GM12878 (cell line): ENCODE measurements around the genes DAP3, SSR2, SEMA4A and PAQR6.

DNA sequence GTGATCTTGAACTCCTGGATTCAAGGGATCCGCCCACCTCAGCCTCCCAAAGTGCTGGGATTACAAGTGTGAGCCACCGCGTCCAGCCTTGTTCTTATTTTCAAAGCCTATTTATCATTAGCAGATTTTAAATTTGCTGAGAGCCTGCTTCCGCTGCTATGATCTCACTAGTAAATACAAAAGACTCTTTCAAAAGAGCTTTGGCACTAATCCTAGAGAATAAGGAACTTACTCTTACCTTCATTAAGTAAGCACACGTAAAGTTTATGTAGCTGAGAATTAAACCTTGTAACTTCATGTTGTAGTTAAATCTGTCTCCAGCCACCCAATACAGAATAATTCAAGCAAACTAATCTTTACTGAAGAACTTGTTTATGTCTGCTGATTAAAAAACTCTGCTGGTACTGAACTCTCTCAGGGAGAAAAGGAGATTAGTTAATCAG is 72.2 kb downstream of the RUSC1 start:
- RAMPAGE, long total RNA: no peak
- RRBS, 2 experiments: no CpG with 5 or more reads among the region's 5 CpGs
CAGE:
- cytosol, long polyA minus RNA: no peak
- cytosol, long polyA plus RNA: no peak
- long polyA plus RNA: no peak
- nucleolus, long total RNA: no peak
- nucleus, long polyA plus RNA: no peak
- nucleus, long total RNA: no peak

DNA sequence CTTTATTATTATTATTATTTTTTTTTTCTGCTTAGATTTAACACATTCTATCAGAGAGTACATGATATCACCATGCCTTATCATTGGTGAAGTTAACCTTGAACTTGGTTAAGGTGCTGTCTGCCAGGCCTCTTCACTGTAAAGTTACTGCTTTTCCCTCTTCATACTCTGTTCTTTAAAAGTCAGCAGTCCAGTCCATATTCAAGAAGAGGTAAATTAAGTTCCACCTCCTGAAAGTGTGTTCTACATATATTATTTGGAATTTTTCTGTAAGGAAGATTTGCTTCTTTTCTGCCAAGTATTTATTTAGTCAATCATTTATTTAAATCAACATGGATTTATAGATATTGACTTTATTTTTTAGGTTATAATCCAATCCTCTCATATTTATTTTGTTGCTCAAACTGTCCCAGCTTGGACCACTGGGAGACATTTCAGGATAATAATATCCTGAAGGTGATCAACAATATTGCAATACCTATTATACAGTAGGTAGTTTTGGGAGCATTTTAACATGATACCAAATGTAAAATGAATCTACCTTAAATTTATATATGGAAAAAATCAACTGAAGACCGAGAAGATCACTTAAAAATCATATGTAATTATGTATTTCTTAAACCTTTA is 94.3 kb downstream of the ASH1L start:
- RAMPAGE, long total RNA: no peak
- RRBS, 2 experiments: no CpG with 5 or more reads among the region's 1 CpG
CAGE:
- cytosol, long polyA minus RNA: no peak
- cytosol, long polyA plus RNA: no peak
- long polyA plus RNA: no peak
- nucleolus, long total RNA: no peak
- nucleus, long polyA plus RNA: no peak
- nucleus, long total RNA: no peak

DNA sequence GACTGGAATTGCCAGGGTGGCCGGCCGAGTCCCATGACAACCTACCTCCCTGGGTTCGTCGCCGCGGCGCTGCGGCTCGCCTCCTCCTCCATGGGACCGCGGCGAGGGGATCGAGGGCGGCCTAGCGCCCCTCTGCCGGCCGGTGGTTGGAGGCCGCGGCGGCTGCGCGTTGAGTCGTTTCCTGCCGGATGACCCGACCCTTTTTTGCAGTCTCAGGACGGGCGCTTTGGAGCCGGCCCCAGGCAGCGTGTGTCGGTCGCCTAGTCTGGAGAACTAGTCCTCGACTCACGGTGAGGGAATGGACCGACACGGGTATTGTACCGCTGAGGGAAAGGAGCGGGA is at the start of gene DAP3:
Gene DAP3 (plus strand): TSS at position 207 of the 342 bp plus-strand sequence.
- RAMPAGE, long total RNA: start-site peak on the minus strand centred at position 105 of the sequence, 37 bp wide, 204 and 165 reads in 2 replicates; start-site peak on the plus strand centred at position 215 of the sequence, 44 bp wide, 238 and 1,311 reads in 2 replicates
- RRBS, 2 experiments: 0 to 2% methylated on average over 1 to 8 of the region's 37 CpGs
CAGE:
- cytosol, long polyA minus RNA: start-site peak on the plus strand centred at position 200 of the sequence, 10 bp wide, 63 reads
- cytosol, long polyA plus RNA: start-site peak on the plus strand centred at position 214 of the sequence, 43 bp wide, 867 and 1,011 reads in 2 replicates
- long polyA plus RNA: start-site peak on the plus strand centred at position 207 of the sequence, 46 bp wide, 834 and 1,387 reads in 2 replicates
- nucleolus, long total RNA: no peak
- nucleus, long polyA plus RNA: start-site peak on the plus strand centred at position 198 of the sequence, 63 bp wide, 581 and 1,124 reads in 2 replicates
- nucleus, long total RNA: no peak

DNA sequence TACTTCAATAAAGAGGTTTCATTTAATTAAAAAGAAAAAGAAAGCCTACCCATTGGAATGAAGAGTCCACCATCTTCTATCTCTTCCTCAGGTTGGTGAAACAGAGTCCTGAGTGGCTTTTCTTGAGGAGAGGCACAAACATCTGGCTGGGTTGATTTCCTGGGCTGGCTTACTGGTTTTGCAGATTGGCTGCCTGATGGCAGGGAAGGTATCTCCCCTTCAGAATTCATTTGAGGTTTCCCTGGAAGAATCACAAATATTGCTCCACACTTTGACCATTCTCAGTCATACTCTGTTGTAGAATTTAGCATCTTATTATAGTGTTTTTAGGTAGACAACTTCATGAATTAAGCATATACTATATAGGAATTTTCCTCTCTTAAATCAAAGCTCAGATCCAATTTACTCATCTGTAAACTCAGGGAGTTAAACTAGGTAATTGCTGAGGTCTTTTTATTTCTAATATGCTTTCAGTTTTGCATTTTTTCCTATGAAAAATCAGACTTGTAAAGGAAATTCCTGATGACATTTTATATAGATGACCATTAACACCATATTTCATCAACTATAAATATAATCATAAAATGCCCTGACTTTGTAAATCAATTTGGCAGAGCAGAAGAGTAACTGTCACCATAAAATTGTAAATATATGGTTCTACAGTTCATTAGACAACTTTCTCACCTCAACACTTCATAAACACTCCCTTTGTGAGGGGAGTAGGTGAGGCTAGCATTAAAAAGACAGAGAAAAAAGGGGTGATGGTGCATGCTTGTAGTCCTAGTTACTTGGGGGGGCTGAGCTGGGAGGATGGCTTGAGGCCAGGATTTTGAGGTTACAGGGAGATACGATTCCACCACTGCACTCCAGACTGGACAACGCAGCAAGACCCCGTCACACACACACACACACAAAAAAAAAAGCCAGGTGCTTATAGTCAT is 30.0 kb downstream of the GON4L start:
- RAMPAGE, long total RNA: no peak
- RRBS, 2 experiments: no CpG with 5 or more reads among the region's 3 CpGs
CAGE:
- cytosol, long polyA minus RNA: no peak
- cytosol, long polyA plus RNA: no peak
- long polyA plus RNA: no peak
- nucleolus, long total RNA: no peak
- nucleus, long polyA plus RNA: no peak
- nucleus, long total RNA: no peak

DNA sequence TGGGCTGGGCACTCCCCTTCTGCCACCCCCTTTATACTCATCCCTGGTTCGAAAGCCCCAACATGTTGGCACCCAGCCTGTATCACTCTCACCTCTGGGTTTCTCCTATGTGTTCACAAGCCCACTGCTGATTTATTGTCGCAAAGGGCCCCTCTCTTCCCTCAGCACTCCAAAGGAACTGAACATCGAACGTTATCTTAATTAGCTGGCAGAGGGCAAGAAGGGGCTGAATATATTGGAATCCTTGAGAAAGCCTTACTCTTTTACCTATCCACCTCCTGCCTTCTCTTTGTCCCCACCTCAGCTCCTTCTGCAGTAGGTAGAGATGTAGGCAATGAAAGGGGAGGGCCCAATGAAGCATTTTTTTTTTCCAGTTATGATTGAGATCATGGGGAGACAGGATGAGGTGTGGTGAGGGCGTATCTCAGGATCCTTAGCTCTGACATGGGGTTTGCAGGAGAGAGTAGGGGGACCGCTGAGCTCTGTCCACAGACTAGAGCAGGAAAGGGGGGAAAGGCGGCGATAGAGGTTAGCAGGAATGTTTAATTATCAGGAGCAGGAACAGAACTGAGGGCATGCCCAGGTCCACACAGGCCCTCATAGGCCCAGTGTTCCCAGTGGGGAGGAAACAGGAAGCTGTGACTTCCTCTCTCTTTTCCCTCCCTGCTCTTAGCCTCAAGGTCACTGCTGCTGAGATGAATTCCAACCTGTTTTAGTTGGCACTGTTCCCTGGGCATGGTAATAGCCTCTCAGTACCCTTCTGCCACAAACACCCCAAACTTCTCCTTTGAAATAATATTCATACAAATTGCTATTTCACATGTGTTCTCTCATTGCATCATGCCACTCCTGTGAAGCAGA is 993 bp upstream of the RXFP4 start:
- RAMPAGE, long total RNA: no peak
- RRBS, 2 experiments: no CpG with 5 or more reads among the region's 8 CpGs
CAGE:
- cytosol, long polyA minus RNA: no peak
- cytosol, long polyA plus RNA: no peak
- long polyA plus RNA: no peak
- nucleolus, long total RNA: no peak
- nucleus, long polyA plus RNA: no peak
- nucleus, long total RNA: no peak

DNA sequence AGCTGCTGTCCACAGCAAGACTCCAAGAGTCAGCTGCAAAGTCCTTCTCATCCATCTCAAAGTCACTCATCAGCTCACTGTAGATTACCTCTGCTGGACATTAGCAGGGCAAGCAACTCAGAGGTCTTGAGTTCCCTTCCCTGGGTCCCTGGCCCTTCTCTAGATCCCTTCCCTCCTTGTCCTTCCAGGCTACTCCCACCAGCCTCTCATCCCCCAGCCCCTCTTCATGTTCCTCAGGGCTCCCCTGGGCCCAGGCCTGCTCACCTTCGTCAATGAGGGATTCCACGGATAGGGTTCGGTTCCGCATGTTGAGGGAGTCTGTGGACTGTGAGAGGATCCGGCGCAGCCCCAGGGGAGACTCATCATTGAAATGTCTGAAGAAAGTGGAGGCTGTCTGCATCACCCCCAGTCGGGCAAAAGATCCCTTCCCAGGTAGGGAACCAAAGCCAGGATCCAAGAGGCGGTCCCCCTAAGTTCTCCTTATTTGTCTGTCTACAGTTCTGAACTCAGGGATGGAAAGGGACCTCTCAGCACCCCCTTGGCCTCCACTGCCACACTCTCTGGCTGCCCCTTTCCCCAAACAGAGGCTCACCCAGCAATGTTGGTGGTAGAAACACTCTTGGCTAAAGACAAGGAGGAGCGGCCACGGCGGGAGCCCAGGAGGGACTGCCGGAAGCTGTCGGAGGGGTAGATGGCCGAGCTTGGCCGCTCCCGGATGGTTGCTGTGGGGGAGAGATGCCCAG is 13.1 kb downstream of the ARHGEF2 start:
- RAMPAGE, long total RNA: no peak
- RRBS, 2 experiments: 96 to 97% methylated on average over 5 of the region's 16 CpGs
CAGE:
- cytosol, long polyA minus RNA: no peak
- cytosol, long polyA plus RNA: no peak
- long polyA plus RNA: no peak
- nucleolus, long total RNA: no peak
- nucleus, long polyA plus RNA: no peak
- nucleus, long total RNA: no peak

GRCh38 chr1:155970120-155971435 is 7.8 kb downstream of the ARHGEF2 start:
- RAMPAGE, long total RNA: no peak
- RRBS, 2 experiments: no CpG with 5 or more reads among the region's 20 CpGs
CAGE:
- cytosol, long polyA minus RNA: no peak
- cytosol, long polyA plus RNA: no peak
- long polyA plus RNA: no peak
- nucleolus, long total RNA: no peak
- nucleus, long polyA plus RNA: no peak
- nucleus, long total RNA: no peak

DNA sequence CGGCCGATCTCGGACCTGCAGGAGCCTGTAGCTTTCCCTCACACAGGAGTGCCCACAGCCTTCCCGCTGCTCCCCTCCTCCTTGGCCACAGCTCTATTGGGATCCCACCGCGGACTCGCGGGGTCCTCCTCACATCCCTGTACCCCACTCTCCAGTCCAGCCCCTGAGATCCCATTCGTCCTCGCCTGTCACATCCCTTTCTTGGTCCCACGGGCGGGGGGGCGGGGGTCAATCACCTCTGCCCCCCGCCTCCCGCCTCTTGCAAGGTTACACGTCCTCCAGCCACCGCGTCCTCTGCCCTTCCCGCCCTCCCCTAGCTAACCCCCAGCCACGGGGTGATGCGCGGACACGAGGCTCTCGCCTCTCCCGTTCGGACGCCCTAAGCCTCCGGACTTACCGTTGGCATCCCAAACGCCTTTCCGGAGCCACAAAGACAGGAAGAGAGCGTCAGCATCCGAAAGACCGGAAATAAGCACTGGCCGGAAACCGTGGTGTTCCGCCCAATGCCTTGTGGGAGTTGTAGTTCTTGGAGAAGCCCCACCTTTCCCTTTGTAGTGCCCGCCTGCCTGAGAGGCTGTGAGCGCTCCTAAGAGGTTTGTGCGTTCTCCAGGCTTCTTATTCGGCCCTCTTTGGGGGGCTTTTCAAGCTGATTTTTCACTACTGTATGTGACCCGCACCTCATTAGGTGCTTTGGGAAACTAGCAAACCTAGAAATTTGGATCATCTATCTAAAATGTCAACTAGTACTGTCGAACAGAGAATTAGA is at the start of gene SSR2:
Gene SSR2 (minus strand): TSS at position 461 of the 766 bp plus-strand sequence.
- RAMPAGE, long total RNA: start-site peak on the minus strand centred at position 429 of the sequence, 35 bp wide, 2,863 and 598 reads in 2 replicates
- RRBS, 2 experiments: no CpG with 5 or more reads among the region's 43 CpGs
CAGE:
- cytosol, long polyA minus RNA: start-site peak on the minus strand centred at position 431 of the sequence, 62 bp wide, 1,589 reads
- cytosol, long polyA plus RNA: start-site peak on the minus strand centred at position 433 of the sequence, 51 bp wide, 5,452 and 6,700 reads in 2 replicates
- long polyA plus RNA: start-site peak on the minus strand centred at position 435 of the sequence, 53 bp wide, 5,461 and 7,164 reads in 2 replicates
- nucleolus, long total RNA: start-site peak on the minus strand centred at position 426 of the sequence, 36 bp wide, 5,408 reads
- nucleus, long polyA plus RNA: start-site peak on the minus strand centred at position 427 of the sequence, 39 bp wide, 2,107 and 2,505 reads in 2 replicates
- nucleus, long total RNA: no peak

DNA sequence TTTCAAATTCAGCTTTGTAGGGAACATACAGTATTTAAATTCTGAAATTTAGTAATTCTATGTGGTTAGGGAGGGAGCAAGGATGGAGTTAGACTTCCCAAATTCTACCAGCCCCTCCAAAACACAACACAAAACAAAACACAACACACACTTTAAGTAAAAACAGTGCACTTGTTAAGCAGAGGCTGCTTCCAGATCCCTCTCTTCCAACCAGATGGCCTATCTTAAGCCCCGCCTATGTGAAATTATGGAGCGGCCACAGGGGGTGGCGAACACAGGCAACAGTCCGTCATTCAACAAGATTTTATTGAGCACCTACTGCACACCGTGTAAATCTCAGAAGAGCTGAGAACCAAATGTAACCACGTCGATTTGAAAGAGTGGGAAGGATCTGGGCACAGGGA is 838 bp downstream of the UBQLN4 start:
- RAMPAGE, long total RNA: no peak
- RRBS, 2 experiments: no CpG with 5 or more reads among the region's 7 CpGs
CAGE:
- cytosol, long polyA minus RNA: no peak
- cytosol, long polyA plus RNA: no peak
- long polyA plus RNA: no peak
- nucleolus, long total RNA: no peak
- nucleus, long polyA plus RNA: no peak
- nucleus, long total RNA: no peak

DNA sequence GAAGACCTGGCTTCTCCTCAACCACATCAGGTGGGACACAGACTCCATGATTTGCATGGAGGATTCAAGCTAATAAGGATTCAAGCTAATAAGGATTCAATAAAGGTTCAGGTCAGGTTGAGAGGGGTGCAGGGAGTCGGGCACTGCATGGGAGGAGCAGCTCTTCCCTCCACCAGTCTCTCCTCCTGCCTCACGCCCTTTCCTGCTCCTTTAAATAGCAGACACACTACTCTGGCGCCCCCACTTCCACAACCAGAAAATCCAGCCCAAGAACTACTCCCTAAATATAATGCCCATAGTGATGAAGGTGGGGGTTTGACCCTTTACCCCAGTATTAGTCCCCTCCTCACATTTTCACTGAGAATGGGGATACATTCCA is 7.1 kb downstream of the MEX3A start:
- RAMPAGE, long total RNA: no peak
- RRBS, 2 experiments: no CpG with 5 or more reads among the region's 3 CpGs
CAGE:
- cytosol, long polyA minus RNA: no peak
- cytosol, long polyA plus RNA: no peak
- long polyA plus RNA: no peak
- nucleolus, long total RNA: no peak
- nucleus, long polyA plus RNA: no peak
- nucleus, long total RNA: no peak

- RAMPAGE, long total RNA: no peak
- RRBS, 2 experiments: no CpG with 5 or more reads among the region's 12 CpGs
CAGE:
- cytosol, long polyA minus RNA: no peak
- cytosol, long polyA plus RNA: no peak
- long polyA plus RNA: no peak
- nucleolus, long total RNA: no peak
- nucleus, long polyA plus RNA: no peak
- nucleus, long total RNA: no peak
These were observed 14.8 kb upstream of the MEX3A start for GRCh38 chr1:156096966-156097580.

DNA sequence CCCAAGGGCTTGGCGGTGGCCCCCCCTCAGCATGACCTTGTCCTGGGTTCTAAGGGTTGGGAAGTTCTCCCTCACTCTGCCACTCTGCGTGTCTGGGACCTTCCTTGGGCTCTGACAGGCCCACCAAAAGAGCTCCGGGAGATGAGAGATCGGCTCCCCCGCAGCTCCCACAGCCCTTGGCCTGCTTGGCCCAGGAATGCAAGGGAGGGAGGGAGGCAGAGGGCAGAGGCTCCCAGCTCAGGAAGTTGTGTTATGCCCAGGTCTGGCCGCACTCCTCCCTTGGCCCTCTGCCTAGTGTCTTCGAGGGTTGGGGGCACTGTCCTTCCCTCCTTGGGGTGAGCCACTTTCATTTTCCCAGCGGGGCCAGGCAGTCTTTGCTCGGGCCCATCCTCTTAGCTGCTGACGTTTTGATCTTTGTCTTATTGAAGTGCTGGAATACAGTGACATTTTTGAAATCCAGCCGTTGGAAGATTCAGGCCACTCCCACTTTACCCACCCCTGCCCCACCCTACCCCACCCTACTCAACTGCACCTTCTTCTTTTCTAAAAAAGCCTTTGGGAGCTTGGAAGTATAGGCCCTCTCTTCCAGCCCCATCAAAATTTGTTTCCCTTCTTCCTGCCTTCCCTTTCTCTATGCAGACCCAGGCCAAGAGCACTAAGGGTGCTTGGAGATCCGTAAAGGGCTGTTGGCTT is 1.5 kb downstream of the LMNA start:
- RAMPAGE, long total RNA: no peak
- RRBS, 2 experiments: no CpG with 5 or more reads among the region's 12 CpGs
CAGE:
- cytosol, long polyA minus RNA: no peak
- cytosol, long polyA plus RNA: no peak
- long polyA plus RNA: no peak
- nucleolus, long total RNA: no peak
- nucleus, long polyA plus RNA: no peak
- nucleus, long total RNA: no peak

DNA sequence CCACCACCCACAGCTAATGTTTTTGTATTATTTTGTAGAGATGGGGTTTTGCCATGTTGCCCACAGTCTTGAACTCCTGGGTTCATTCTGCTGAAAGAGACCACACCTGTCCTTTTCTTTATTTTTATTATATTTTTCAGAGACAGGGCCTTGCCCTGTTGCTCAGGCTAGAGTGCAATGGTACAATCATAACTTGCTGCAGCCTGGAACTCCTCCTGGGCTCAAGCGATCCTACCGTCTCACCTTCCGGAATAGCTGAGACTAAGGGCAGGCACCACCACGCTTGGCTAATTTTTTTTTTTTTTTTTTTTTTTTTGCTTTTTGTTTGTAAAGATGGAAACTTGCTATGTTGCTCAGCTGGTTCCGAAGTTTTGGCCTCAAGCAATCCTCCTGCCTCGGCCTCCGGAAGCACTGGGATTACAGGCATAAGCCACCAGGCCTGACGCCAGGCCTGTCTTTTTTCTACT is 3.2 kb downstream of the LMNA start:
- RAMPAGE, long total RNA: no peak
- RRBS, 2 experiments: no CpG with 5 or more reads among the region's 8 CpGs
CAGE:
- cytosol, long polyA minus RNA: no peak
- cytosol, long polyA plus RNA: no peak
- long polyA plus RNA: no peak
- nucleolus, long total RNA: no peak
- nucleus, long polyA plus RNA: no peak
- nucleus, long total RNA: no peak

DNA sequence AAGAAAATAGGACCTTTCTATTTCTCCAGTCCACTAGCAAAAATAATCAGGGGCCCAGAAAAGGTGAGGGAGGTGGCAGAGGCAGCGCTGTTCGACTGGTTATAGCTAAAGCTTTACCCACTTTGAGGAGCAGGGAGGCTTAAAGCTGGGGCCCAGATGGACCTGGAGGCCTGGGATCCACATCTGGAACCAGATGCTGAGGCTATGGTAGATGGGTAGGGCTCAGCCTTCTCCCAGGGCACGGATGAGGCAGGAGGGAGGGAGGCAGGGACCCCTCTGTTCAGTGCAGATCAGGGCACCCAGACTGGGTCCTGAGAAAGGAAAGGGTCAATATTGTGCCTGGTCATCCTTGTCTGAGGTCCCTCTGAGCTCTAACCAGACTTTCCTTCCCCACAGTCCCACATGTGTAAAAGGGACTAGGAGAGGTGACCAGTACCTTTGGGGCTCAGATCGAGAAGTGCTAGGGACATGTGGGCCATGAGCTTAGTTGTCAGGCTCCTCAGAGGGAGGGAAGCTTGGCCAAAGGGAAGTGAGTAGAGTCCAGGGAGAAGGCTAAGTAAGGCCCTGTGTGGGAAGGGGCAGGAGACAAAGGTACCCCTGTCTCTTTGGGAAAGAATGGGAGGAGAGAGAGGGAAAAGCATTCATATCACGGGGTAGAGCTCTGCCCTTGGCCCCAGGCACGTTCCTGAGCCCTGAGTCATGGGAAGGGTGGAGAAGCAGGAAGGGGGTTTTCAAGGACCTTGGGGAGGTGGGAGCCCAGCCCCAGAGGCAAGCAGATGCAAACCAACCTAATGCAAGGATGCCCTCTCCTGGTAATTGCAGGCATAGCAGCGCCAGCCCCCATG is 15.4 kb downstream of the LMNA start:
- RAMPAGE, long total RNA: no peak
- RRBS, 2 experiments: no CpG with 5 or more reads among the region's 7 CpGs
CAGE:
- cytosol, long polyA minus RNA: no peak
- cytosol, long polyA plus RNA: no peak
- long polyA plus RNA: no peak
- nucleolus, long total RNA: no peak
- nucleus, long polyA plus RNA: no peak
- nucleus, long total RNA: no peak

DNA sequence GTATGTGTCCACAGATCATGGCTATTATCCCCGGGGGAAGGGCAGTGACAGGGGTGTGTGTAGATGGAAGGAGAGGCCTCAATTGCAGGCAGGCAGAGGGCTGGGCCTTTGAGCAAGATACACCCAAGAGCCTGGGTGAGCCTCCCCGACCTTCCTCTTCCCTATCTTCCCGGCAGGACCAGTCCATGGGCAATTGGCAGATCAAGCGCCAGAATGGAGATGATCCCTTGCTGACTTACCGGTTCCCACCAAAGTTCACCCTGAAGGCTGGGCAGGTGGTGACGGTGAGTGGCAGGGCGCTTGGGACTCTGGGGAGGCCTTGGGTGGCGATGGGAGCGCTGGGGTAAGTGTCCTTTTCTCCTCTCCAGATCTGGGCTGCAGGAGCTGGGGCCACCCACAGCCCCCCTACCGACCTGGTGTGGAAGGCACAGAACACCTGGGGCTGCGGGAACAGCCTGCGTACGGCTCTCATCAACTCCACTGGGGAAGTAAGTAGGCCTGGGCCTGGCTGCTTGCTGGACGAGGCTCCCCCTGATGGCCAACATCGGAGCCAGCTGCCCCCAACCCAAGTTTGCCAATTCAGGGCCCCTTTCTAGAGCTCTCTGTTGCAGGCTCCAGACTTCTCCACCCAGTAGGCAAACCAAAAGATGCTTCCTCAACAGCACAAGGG is 16.5 kb upstream of the SEMA4A start:
- RAMPAGE, long total RNA: no peak
- RRBS, 2 experiments: 85 to 98% methylated on average over 3 of the region's 15 CpGs
CAGE:
- cytosol, long polyA minus RNA: no peak
- cytosol, long polyA plus RNA: no peak
- long polyA plus RNA: no peak
- nucleolus, long total RNA: no peak
- nucleus, long polyA plus RNA: no peak
- nucleus, long total RNA: no peak

GRCh38 chr1:156150431-156151325 is 2.7 kb upstream of the SEMA4A start:
- RAMPAGE, long total RNA: no peak
- RRBS, 2 experiments: no CpG with 5 or more reads among the region's 10 CpGs
CAGE:
- cytosol, long polyA minus RNA: no peak
- cytosol, long polyA plus RNA: no peak
- long polyA plus RNA: no peak
- nucleolus, long total RNA: no peak
- nucleus, long polyA plus RNA: no peak
- nucleus, long total RNA: no peak

DNA sequence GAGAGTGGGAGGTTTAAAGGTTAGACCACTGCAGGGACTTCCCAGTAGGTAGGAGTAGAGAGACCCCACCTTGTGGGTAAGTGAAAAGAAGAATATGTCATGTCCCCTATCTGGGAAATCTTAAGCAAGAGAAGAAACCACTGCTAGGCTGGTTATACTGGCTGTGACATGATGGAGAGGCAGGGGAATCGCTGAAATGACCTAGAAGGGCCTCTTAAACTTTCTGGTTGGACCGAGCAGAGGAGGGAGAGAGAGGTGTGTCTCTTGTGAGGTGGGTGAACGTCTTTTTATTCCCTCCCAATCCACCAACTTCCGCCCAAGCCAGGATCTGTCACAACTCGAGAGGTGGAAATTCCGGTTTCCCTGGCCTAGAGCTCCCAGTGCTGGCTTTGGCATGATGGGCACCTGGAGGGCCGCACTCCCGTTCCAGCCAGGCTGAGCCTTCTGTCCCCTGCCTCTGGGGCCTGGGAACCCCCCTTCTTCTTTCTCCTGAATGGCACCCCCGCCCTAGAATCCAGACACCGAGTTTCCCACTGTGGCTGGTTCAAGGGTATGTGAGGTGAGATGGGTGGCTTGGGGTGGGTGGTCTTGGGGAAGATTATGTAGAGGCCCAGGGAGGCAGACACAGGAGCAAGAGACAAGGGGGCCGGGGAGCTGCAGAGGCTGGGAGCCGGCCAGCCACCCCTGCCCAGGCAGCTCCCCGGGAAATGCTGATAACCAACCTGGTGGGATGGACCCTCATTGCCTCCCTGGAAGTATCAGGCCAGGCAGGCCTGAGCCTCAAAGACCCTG is at the start of gene SEMA4A:
Gene SEMA4A (plus strand): TSS at position 380 of the 792 bp plus-strand sequence.
- RAMPAGE, long total RNA: no peak
- RRBS, 2 experiments: no CpG with 5 or more reads among the region's 13 CpGs
CAGE:
- cytosol, long polyA minus RNA: no peak
- cytosol, long polyA plus RNA: no peak
- long polyA plus RNA: no peak
- nucleolus, long total RNA: no peak
- nucleus, long polyA plus RNA: no peak
- nucleus, long total RNA: no peak

- RAMPAGE, long total RNA: no peak
- RRBS, 2 experiments: no CpG with 5 or more reads among the region's 16 CpGs
CAGE:
- cytosol, long polyA minus RNA: no peak
- cytosol, long polyA plus RNA: no peak
- long polyA plus RNA: no peak
- nucleolus, long total RNA: no peak
- nucleus, long polyA plus RNA: no peak
- nucleus, long total RNA: no peak
These were observed at the start of gene PAQR6 for GRCh38 chr1:156247599-156248487. Gene PAQR6, minus strand, starts transcription at chr1:156248056.

DNA sequence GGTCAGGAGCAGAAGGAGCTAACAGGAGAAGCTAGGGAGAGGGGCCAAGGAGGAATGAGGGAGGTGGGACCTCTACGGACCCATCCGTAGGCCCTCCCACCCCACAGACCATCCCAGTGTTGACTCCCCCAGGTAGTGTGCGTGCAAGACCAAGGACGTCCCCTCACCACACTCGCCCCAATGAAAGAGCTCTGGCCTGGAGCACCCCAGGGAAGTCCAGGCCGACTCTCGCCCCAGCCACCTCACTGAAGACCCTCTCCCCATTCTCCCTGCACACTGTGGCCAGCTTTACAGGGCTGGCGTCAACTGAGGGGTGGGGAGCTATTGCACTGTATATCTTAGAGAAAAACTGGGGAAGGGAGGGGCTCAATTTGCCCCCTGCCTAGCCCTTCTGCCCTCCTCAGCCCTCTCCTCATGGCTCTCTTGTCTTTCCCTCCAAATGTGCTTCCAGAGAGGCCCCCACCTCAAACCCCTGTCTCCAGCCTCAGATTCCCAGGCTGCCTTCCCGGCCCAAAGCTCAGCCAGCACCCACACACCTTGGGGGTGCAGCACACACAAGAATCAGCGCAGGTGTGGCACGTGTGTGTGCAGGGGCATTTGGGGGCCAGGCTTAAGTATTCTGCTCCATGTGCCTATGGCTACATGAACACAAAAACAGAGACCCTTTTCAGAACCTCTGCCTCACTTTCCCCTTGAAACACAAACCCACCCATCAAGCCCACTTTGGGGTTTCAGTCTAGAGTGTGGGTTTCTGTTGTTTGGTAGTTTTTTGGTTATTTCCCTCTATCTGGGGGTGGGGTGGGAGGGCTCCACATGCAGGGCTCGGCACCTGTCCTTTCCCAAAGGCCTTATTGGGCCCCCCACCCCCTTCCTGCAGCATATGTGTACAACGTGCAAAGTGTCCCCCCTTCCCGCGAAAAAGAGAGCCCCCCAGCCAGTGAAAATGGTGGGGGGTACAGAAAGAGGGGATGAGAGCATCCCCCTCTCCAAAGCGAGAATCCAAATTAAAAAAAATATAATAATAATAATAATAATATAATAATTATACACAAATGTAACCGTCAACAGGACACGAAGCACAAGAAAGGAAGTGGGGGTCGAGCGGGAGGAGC is 33.8 kb downstream of the MEF2D start:
- RAMPAGE, long total RNA: no peak
- RRBS, 2 experiments: no CpG with 5 or more reads among the region's 20 CpGs
CAGE:
- cytosol, long polyA minus RNA: no peak
- cytosol, long polyA plus RNA: no peak
- long polyA plus RNA: no peak
- nucleolus, long total RNA: no peak
- nucleus, long polyA plus RNA: no peak
- nucleus, long total RNA: no peak